Mesenteric fat pad (tissue), 1 donor: Measurements from ENCODE around the gene NACA.

DNA sequence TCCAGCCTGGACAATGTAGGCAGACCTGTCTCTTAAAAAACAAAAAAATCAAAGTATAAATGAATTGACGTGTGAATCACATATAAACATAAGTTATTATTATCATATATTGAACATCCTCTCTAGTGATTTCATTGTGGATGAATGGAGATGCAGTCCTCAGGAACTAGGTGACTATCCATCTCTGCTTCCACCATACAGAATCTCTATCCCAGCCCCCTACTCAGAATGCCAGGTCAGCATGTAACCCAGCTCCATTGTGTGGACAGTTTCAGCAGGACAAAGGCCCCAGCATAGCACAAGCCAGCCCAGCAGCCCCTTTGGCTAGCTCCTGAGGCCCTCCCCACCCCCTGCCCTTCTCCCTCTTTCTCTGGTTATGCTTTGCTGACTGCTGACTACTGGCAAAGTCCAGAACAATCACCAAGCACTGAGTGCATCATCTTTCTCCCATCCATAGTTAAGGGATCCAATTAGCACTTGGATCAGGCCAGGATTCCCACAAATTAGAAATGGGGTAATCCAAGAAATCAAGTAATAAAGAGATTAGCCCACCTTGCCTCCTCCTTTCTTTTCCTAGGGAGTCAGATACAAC is 5.8 kb upstream of the SPRYD4 start:
- PRO-cap, result no peak

DNA sequence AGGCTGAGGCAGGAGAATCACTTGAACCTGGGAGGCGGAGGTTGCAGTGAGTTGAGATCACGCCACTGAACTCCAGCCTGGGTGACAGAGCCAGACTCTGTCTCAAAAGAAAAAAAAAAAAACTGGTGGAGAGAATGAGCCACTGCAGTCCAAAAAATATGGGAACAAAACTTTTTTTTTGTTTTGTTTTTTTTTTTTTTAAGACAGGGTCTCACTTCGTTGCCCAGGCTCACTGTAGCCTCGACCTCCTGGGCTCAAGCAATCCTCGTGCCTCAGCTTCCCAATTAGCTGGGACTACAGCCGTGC is 3.7 kb upstream of the SPRYD4 start:
- PRO-cap, result no peak

- PRO-cap, result no peak
Measured at GRCh38 chr12:56526659-56527200, 5.1 kb downstream of the RBMS2 start.

DNA sequence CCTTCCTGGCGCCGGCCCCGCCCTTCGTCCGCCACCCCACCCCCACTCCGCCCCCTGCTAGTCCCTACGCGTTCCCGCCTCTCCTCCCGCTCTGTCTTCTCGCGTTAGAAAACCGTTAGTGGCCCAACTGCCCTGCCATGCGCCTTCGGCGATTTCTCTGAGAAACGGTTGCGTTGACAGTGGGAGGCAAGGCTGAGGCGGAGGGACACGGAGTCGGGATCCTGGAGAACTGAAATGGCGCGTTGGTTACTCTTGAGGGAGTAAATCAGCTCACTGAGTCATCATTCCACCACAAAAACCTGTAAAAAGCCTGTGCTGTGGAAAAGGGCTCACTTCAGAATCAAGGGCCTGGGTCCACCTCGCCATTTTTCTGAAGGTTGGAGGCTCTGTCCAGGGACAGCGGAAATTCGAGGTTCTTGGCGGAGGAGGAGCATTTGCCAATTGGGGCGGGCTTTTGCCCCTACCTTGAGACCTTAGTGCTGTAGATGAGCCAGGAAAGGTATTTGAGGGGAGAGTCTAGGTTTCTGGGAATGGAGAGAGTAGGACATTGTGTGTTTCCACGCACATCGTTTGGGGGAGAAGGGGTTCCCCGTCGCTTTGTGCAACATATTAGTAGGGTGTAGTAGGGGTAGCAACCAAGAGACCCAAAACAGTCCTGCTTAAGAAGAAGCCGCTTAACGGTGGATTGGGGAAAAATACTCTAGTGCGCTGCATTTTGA is 495 bp upstream of the PTGES3 start:
- PRO-cap, result bidirectional peak, plus-strand start at position 151 of the sequence, minus-strand start outside the sequence

DNA sequence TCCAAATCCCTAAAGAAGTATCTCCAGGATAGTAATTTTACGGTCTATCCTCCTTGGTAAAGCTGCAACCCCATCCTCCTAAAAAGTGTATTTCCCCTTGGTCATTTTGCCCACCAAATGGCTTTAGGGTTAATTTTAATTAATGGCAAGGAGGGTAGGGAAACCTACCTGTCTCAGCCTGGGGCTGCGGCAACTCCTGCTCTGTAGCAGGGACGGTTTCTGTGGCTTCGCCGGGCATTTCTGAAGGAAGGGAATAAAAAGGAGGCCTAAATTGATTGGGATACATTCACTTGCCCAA is 866 bp downstream of the NACA start:
- PRO-cap, result no peak

DNA sequence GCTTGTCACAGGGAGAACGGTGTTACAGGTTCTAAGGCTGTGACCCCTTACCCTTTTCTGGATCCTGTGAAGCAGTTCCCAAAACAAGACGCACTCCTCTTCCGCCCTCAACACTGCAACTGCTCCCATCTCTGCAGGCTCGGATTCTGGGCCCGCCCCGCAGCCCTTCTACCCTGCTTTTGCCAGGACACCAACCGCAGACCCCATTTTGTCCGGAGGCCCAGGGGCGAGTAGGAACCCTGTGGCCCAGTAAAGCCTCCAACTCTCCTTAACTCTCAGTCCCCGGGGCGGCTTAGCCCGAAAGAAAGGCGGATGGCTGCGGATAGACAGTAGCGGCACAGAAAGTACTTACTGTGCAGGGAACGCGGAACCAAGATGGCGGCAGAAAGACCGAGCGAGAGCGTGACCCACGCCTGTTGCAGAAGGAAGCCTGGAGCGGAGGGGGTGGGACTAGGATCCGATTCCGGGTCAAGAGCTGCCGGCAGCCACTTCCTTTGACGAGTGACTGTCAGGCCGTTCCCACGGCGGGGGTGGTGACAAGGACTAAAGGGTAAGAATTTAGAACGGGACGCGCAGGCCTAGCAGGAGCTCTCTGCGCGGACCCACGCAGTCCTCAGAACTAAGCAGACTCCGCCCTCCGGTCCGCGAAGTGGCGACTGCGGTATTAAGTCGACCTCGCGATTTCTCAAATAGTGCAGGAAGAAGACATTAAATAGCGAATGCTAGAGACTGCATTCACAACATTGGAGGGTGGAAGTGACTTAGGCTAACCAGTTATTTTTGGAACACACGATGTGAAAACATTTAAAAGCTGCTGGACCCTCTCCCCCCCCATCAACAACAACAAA is at the start of gene NACA:
NACA (minus strand) TSS at position 389 of the 848 bp plus-strand sequence.
- PRO-cap, result bidirectional peak, plus-strand start at position 561 of the sequence, minus-strand start at position 425 of the sequence

GRCh38 chr12:56725759-56726045 is 603 bp upstream of the NACA start:
- PRO-cap, result no peak

DNA sequence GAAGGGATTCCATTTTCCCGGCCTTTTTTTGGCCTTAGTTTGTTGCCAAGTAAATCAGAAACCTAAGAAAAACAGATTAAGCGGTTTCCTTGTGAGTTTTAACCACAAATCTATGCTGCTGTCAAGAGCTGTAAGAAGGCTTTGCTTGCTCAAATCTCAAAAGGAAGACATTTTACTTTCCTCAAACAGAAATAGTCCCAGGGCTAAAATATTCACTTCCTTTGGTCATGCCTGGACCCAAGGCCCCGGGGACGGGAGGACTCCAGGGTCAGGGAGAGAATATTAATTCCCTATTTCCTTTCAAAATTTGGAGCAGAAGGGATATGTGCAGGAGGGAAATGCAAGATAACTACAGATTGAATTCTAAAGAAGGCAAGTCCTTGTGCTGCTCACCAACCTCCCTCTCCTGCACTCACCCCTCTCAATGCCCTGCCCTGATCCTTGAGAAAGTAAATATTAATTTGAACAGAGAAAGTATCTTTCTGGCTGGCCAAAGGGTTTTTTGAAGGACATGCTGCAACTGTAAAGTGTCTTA is 75.7 kb downstream of the HSD17B6 start:
- PRO-cap, result no peak

DNA sequence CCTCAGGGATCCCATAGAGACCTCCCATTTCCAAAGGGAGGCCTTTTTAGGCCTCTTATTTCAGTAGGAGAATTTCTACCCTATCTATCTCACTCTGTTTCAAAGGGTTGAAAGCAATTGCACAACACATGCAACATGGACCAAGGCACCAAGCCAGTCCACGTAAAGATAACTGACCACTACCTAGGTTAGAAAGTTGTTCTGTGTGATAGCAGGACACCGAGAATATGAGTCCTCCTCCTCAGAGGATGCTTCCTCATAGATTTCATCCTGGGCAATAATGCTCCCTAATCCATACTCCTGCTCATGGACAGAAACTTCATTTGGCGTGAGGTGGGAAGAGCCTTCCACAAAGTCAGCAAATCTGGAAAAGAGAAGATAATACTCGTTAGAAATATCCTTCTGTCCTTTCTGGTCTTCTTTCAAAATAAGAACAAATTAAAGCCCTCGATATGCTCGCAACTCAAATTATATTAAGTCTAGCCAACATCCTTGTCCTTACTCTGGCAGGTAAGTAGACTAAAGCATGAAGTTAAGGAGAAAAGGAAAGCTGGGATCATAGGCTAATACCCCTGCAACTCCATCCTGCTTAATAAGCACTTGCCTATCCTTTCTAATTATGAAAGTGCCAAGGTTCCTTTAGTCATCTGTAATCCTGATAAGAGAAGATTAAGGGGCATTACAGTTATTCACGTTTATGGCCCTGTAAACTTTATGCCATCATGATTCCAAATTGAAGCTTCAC is 9.9 kb upstream of the MYO1A start:
- PRO-cap, result no peak

GRCh38 chr12:57079475-57079684 is 789 bp upstream of the NEMP1 start:
- PRO-cap, result no peak

DNA sequence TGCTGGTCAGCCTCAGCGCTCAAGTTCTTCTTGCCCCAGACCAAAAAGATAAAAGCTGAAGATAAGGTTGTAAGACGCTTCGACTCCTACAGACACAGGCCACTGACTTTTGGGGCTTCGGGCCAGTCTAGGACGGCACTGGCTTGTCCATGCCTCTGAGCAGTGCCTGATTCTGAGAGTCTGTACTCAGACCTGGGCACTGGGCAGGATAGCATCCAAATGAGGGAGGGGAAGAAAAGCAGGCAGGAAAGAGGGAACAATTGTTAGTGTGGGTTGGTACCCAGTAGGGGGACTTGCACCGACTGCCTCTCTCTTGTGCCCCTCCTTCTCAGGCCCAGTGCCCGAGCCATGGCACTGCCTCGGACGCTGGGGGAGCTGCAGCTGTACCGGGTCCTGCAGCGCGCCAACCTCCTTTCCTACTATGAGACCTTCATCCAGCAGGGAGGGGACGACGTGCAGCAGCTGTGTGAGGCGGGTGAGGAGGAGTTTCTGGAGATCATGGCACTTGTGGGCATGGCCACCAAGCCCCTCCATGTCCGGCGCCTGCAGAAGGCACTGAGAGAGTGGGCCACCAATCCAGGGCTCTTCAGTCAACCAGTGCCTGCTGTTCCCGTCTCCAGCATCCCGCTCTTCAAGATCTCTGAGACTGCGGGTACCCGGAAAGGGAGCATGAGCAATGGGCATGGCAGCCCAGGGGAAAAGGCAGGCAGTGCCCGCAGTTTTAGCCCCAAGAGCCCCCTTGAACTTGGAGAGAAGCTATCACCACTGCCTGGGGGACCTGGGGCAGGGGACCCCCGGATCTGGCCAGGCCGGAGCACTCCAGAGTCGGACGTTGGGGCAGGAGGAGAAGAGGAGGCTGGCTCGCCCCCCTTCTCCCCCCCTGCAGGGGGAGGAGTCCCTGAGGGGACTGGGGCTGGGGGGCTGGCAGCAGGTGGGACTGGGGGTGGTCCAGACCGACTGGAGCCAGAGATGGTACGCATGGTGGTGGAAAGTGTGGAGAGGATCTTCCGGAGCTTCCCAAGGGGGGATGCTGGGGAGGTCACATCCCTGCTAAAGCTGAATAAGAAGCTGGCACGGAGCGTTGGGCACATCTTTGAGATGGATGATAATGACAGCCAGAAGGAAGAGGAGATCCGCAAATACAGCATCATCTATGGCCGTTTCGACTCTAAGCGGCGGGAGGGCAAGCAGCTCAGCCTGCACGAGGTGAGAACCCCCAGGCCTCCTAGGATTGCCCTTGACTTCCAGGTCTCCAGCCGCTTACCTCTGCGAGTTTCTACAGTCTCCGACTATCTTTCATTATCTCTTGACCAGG is 2.3 kb downstream of the NAB2 start:
- PRO-cap, result no peak

DNA sequence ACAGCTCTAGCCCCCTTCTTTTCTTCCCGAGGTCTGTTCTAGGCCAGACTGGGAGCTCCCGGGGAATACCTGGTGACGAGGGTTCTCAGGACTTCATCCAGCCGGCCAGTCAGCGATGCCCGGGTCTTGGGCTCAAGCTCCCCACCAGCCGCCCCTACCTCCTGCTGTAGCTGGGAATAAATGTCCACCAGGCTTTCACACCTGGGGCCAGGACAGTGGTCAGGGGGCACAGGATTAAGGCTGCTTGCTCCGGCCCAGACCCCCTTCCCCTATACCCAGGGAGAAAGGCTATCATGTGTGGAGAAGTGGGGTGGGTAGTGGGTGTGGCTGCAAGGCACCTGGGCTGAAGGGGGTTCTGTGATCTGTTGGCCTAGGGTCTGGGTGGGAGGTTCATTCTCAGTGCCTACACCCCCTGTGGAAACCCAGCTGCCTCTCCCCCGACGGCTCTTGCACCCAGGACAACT is 5.7 kb downstream of the STAT6 start:
- PRO-cap, result no peak

GRCh38 chr12:57142029-57142638 is 13.9 kb downstream of the LRP1 start:
- PRO-cap, result no peak

DNA sequence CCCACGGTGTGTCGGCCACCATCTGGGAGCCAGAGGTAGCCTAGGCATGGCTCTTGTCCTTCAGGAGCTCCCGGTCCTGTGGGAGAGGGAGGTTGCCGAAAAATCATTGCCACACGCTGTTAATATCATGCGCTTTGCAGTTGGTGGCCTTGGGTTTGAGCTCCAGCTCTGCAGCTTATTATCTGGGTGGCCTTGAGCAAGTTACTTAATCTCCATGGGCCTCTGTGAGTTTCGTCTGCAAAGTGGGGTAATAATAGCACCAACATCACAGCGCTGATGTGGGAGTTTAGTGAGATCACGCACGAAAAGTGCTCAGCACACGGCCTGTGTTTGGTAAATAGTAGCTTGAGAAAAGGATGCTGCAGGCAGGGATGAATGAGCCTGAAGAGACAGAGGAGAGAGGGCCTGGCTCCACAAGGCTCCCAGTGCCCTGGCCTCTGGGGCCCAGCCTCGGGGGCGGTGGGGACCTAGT is 41.1 kb downstream of the LRP1 start:
- PRO-cap, result no peak

- PRO-cap, result no peak
Measured at GRCh38 chr12:57183208-57183657, 33.4 kb upstream of the NXPH4 start.

DNA sequence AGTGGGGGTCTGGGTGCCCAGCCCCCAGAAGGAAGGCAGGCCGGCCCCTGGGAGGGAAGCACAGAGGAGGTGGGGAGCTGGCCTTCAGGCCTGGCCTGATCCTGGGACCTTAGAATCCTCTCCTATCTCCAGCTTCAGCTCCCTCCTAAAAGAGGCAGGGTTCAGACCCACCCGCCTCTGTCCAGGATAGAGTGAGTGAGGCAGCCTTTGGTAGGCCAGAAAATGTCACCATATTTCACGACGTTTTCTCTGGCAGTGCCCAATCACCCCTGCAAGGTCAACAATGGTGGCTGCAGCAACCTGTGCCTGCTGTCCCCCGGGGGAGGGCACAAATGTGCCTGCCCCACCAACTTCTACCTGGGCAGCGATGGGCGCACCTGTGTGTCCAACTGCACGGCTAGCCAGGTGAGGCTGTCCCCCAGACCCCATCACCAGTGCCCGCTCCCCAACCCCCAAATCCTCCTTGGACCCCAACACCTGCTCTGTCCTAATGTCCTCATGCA is 16.9 kb upstream of the NXPH4 start:
- PRO-cap, result no peak

DNA sequence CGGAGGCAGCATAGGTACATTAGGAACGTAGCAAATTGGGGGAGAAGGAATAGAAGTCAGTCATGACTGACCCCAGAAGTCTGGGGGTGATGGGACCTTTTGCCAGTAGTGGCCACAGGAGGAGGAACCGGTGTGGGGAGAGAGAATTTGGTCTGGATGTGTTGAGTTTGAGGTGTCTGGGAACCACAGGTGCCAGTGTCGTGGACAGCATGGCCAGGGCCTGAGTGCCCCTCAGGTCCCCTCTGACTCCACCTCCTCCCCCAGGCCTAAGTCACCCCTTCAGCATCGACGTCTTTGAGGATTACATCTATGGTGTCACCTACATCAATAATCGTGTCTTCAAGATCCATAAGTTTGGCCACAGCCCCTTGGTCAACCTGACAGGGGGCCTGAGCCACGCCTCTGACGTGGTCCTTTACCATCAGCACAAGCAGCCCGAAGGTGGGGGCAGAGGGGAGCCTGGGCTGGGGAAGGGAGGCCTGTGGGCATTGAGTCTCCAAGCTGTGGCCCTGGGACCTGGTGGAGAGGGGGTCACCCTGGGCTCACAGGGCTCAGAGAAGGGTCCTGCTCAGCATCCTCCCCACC is 7.1 kb upstream of the NXPH4 start:
- PRO-cap, result no peak

- PRO-cap, result no peak
Measured at GRCh38 chr12:57239844-57240940, 3.3 kb upstream of the NDUFA4L2 start.

DNA sequence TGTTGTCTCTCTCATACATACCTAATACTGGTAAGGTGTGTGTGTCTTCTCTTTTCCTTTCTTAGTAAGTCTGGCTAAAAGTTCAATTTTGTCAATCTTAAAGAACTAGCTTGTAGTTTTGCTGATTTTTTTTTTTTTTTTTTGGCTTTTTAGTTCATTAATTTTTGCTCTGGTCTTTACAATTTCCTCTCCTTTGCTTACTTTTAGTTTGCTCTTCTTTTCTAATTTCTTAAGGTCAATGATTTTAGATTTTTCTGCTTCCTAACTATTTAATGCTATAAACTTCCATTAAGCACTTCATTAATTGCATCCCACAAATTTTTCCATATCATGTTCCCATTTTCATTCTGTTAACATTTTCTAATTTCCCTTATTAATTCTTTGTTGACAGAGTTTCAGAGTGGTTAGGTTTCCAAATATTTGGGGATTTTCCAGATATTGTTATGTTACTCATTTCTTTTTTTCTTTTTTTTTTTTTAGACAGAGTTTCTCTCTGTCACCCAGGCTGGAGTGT is 73.3 kb downstream of the R3HDM2 start:
- PRO-cap, result no peak

- PRO-cap, result no peak
Measured at GRCh38 chr12:57372077-57372452, 58.8 kb downstream of the R3HDM2 start.